Frontal cortex (tissue), 2 donors: ENCODE measurements around the gene COL4A1.

DNA sequence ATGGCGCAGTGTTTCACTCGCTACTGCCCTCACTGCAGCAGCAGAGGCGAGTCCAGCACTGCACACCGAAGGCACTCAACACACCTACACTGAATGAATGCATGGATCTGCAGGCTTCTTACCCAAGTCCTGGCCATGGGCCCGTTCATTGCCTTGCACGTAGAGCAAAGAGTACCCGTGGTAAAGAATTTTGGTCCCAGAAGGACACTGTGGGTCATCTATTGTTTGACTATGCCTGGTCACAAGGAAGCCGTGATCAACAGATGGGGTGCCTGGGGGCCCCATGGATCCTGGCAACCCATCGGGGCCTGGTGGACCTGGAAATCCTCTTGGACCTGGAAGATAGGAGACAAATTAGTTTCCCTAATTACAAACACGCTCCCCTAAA is 144.9 kb downstream of the COL4A1 start:
- RAMPAGE, long total RNA, result no peak

DNA sequence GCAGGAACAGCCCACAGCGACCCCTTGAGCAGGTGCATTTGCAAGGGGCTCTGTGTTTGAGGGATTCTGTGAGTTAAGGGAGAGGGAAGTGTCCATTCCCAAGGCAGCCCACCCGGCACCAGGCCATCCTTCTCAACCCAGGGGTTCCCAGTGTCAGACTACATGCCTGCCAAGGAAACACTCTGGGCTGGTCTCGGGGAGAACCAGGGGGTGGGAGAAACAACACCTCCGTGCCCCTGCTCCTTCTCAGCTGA is 135.2 kb downstream of the COL4A1 start:
- RAMPAGE, long total RNA, result no peak

- RAMPAGE, long total RNA, result no peak
Measured at GRCh38 chr13:110192785-110193249, 114.1 kb downstream of the COL4A1 start.

GRCh38 chr13:110233099-110233908 is 73.7 kb downstream of the COL4A1 start:
- RAMPAGE, long total RNA, result no peak

DNA sequence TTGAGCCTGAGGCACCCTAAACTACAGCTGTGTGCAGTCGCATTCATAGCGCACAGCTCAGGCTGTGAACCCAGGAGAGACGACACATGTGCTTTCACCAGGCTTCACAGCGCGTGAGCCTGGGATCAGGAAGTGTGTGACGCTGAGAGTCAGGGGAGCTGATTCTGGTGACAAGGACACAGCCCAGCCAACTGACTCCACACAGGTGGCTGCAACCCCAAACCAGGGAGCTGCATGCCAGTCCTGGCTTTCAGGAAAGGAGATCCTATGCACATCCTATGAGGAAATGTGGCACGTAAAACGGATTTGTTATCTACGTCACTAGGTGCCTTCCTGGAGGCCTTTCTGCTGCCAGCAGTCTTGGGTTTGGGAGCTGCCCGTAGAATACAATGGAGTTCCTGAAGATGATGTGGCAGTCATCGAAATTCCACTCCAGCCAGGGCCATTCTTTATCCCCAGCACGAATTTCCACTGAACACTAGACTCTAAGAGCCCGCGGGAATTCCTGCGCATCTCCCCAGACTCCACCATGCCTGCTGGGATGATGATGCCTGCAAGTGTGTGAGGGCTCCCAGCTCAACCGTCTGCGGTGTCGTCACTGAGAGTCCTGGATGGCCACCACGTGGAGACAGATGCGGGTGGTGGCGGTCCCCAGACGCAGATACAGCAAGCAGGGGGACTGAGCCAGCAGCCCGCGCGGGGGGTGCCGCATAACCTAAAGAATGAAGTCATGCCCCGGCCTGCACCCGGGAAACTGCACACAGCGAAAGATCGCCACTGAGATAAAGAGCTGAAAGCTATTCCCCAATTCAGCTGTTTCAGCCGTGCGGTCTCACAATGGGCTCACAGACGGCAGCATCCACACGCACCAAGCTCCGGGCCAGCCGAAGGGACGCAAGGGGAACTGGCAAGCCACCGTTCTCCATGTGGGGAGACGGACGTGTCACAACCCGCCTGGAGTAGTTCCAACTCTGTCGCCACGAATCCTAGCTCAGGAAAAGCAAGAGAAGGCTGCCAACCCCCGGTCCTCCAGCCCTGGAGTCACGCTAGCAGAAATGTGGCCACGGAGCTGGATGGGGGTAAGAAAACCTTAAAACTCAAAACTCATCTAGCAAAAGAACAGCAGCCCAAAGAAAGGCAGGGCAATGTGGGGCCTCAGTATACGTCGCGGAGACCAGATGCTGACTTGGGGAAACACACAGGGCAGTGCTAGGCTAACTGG is 41.1 kb downstream of the COL4A1 start:
- RAMPAGE, long total RNA, result no peak

- RAMPAGE, long total RNA, result no peak
Measured at GRCh38 chr13:110280959-110281508, 25.9 kb downstream of the COL4A1 start.

- RAMPAGE, long total RNA, result no peak
Measured at GRCh38 chr13:110287499-110287895, 19.5 kb downstream of the COL4A1 start.

- RAMPAGE, long total RNA, result no peak
Measured at GRCh38 chr13:110304995-110306312, 1.5 kb downstream of the COL4A1 start.

DNA sequence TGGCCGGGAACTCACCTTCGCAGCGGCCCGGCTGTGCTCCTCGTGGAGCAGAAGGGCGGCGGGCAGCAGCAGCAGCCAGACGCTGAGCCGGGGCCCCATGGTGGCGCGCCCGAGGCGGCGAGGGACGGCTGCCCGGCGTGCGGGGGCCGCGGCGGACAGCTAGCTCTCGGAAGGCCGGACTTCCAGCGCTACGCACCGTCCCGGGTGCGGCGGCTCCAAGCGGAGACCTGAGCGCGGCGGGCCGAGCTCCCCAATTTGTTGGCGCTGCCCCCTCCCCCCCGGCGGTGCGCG is at the start of gene COL4A1:
Gene COL4A1 (minus strand): TSS at position 229 of the 291 bp plus-strand sequence.
- RAMPAGE, long total RNA, result no peak

- RAMPAGE, long total RNA, result no peak
Measured at GRCh38 chr13:110463795-110464810, 97.4 kb downstream of the RAB20 start.

- RAMPAGE, long total RNA, result no peak
Measured at GRCh38 chr13:110504108-110504599, 57.4 kb downstream of the RAB20 start.

DNA sequence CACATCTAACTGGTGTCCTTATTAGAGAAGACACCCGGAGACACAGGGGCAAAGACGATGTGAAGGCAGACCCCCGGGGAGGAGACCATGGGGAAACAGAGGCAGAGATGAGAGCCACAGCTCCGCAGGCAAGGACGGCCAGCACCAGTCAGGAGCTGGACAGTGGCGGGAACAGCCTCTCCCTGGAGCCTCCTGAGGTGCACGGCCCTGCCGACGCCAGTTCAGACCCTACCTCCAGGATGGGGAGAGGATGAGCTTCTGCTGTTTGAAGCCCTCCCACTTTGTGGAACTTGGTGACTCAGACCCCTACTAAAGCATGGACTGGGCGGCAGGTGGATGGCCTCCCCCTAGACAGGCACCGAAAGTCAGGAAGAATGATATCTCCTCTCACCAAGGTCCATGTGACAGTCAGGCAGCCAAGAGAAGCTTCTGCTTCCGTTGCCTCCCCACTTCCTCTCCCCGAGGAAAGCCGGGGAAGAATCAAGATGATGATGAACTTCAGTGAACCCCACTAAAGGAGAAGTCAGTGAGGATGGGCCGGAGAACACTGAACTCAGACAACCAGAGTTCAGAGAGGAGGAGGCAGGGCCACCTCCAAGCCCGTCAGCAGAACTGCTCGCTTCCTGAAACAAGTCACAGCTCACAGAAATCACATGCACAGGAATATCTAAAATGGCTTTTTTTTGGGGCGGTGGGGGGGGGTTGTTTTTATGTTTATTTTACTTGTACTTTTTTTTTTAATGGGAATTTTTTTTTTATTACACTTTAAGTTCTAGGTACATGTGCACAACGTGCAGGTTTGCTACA is 25.3 kb downstream of the RAB20 start:
- RAMPAGE, long total RNA, result no peak

- RAMPAGE, long total RNA, result no peak
Measured at GRCh38 chr13:110617692-110618265, 2.4 kb downstream of the NAXD start.

DNA sequence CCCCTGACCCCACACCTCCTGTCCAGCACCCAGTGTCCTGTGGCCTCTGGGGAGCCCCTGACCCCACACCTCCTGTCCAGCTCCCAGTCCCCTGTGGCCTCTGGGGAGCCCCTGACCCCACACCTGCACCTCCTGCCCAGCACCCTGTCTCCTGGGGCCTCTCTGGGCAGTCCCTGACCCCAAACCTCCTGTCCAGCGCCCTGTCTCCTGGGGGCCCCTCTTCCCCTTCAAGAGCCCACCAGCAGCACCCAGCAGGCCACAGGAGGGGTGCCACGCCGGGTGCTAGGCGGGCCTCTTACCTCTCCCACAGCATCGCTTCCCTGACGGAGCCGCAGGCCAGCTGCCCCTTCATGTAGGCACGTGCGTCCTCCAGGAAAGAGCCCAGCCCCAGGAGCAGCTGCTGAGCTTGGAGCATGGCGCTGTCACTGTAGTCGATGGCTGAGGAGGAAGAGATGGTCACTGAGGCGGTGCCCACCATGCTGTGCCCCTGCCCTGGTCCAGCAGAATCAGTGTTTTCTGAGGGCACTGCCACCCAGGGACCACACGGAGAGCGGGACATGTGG is 31.5 kb downstream of the NAXD start:
- RAMPAGE, long total RNA, result no peak

DNA sequence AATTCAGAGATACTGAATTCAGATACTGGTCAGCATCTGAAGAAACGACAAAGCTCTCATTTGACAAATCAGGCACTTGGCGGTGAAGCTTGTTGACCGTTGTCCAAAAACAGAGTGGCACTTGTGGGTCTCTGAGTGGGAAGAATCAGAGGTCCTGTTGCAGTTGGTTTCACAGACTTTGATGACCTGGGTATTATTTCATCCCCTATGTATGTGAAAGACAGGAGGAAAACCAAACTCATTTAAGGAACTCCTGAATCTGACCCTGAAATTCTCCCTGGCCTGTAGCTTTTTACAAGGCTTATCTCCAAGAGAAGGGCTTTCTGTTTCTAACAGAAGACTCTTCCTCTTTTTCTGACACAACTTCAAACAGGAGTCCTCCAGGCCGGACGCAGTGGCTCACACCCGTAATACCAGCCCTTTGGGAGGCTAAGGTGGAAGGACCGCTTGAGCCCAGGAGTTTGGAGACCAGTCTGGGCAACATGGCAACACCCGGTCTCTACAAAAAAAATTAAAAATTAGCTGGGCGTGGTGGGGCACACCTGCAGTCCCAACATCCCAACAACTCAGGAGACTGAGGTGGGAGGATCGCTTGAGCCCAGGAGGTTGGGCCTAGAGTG is 42.0 kb downstream of the CARS2 start:
- RAMPAGE, long total RNA, result no peak

DNA sequence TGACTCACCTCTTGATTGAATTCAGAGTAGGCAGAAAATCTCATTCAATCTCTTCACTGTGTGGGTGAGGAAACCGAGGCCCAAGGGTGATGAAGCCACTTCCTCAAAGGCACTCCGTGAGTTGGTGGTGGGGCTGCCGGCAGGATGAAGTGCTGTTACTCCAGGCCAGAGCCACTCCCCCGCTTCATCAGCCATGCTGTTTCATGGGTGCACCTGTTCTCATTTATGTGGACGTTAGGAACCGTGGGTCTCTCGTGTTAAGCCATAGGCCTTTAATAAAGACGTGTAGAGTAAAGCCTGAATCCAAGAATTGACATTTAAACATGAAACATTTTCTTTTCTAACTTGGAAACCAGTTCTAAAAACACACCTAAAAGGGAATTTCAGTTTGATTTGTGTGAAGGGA is 13.3 kb downstream of the ING1 start:
- RAMPAGE, long total RNA, result no peak

- RAMPAGE, long total RNA, result no peak
Measured at GRCh38 chr13:111217444-111218149, 102.5 kb downstream of the ARHGEF7 start.

GRCh38 chr13:111238394-111238874 is 82.0 kb upstream of the TEX29 start:
- RAMPAGE, long total RNA, result no peak

DNA sequence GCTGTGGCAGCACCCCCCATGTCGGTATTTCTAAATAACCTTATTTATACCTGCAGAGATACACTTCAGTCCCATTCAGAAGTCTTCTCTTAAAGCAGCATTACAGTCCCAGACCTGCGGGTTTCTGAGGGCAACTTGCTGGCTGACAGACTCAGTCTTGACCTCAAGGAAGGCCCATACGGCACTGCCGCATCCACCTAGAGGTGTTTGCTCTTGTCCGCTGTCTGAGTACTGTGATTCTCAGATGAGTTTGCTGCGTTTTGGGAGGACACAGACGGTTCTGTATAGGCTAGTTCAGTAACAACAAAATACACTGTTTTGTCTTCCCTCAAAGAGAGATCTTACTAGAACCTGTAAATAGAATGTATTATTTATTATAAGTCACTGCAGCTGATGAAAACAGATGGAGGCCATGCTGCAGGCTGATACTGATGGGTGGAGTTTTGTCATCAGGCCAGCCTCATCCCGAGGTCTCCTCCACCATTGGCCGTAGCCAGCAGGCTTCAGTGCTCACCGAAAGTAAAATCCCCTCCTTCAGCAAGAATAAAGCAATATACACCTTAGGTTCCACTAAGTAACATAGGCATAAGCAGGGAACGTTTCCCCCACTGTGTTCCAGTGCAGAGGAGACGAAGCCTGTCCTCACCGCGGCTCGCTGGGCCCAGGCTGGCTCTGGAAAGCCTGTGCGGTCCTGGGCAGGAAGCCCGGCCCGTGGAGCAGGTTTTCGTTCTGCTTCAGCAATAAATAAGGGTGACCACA is 16.6 kb upstream of the TEX29 start:
- RAMPAGE, long total RNA, result no peak

GRCh38 chr13:111344559-111345384 is 24.3 kb downstream of the TEX29 start:
- RAMPAGE, long total RNA, result no peak